Measurements from ENCODE around the gene HOMER3.

GRCh38 chr19:18440860-18441841 lies 3.2 kb upstream of the ISYNA1 start:
- PRO-cap, result no peak
- RAMPAGE, long total RNA, 4 experiments, result no peak in any of the 4 experiments

GRCh38 chr19:18469188-18469628 lies 31.3 kb upstream of the ISYNA1 start:
- PRO-cap, result no peak
- RAMPAGE, long total RNA, 4 experiments, result no peak in any of the 4 experiments

- PRO-cap, result no peak
- RAMPAGE, long total RNA, 4 experiments, result no peak in any of the 4 experiments
Observed at GRCh38 chr19:18488783-18489940, 32.7 kb downstream of the ELL start.

- PRO-cap, result no peak
- RAMPAGE, long total RNA, 4 experiments, result no peak in any of the 4 experiments
Observed at GRCh38 chr19:18491913-18492796, 29.7 kb downstream of the ELL start.

GRCh38 chr19:18500693-18501451 lies 21.0 kb downstream of the ELL start:
- PRO-cap, result unidirectional peak, plus-strand start at chr19:18501086
- RAMPAGE, long total RNA, 4 experiments, result no peak in any of the 4 experiments

DNA sequence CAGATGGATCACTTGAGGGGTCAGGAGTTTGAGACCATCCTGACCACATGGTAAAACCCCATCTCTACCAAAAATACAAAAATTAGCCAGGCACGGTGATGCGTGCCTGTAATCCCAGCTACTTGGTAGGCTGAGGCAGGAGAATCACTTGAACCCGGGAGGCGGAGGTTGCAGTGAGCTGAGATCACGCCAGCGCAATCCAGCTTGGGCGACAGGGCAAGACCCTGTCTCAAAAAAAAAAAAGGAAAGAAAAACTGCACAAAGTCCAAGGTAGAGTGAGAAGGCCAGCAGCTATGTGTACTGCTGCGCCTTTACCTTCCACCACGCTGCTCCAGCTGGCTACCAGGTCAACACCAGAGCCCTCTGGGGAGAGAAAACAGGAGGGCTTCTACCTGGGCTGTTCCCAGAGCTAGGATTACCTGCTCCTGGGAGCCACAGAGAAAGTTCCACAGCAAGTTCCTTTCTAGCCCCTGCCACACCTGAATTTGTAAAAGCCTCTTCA lies 3.3 kb downstream of the ELL start:
- PRO-cap, result no peak
- RAMPAGE, long total RNA, 4 experiments, result no peak in any of the 4 experiments

DNA sequence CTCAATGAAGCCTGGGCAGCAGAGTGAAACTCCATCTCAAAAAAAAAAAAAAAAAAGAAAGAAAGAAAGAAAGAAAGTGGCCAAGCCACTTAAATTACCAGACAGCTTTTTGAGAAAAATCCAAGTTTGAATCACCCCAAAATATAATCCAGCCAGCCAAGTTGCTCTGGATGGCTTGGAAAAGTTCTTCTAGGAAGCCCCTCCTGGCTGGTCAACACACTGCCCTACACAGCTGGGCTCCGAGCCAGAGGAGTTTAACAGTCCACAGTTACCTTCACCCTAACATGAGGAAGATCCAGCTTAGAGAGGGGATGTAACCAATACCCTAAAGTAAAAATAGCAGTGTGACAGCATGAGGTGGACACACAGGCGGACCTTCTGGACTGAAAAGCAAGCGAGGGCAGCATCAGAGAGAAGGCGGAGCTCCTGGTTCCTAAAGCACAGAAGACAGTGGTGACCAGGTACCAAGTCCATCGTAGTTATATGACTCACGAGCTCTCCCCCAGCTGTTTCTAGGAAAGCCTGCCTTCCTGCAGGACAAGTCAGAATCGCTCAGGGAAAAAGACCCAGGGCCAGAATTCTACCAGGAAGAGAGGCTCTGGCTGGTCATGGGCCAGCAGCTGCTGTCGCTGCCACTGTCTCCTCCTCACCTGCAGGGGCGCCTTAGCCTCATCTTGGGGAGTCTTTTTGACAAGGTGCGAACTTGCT lies 1.9 kb downstream of the ELL start:
- PRO-cap, result unidirectional peak, plus-strand start at position 393 of the sequence; unidirectional peak, minus-strand start at position 485 of the sequence
- RAMPAGE, long total RNA, 4 experiments, result no peak in any of the 4 experiments

GRCh38 chr19:18572626-18572808 lies 860 bp downstream of the UBA52 start:
- PRO-cap, result no peak
- RAMPAGE, long total RNA, 4 experiments, result no peak in any of the 4 experiments

DNA sequence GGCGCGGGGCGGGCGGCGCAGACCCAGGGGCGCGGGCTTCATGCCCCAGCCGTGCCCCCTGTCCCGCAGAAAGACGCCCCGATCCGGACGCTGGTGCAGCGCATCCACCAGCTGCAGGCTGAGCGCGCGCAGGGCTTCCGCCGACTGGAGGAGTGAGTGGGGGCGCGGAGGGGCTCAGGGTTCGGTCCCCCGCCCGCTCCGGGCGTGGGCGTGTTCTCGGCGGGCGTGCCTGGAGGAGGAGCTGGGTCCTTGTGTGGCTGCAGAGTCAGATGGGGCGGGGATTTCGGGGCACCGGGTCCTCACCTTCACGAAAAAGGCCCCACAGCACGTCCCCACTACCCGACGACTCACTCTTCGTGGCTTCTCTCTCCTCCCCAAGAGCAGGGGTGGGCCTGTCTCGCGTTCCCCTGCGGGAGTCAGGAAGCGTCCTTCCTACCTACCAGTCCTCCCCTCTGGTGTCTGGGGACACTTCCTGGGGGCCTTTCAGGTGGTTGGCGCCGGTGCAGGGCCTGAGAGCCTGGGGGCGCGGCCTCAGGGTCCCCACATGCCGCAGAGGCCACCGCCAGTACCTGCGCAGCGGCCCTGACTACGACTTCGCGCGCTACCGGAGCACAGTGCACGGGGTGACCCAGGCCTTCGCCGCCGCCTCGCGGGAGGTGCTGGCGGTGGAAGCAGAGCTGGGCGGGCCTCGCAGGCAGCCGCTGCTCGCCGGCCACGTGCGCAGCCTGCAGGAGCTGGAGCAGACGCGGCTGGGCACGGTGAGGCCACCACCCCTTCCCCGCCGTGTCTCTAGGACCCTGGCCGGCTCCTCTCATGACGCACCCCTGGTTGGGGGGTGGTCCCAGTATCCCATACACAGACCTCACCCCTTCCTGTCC lies 567 bp downstream of the REX1BD start:
- PRO-cap, result bidirectional peak, plus-strand start at position 321 of the sequence, minus-strand start at position 154 of the sequence
- RAMPAGE, long total RNA, 4 experiments, result no peak in any of the 4 experiments

GRCh38 chr19:18594277-18594873 lies 5.8 kb downstream of the REX1BD start:
- PRO-cap, result no peak
- RAMPAGE, long total RNA, 4 experiments, result no peak in any of the 4 experiments

DNA sequence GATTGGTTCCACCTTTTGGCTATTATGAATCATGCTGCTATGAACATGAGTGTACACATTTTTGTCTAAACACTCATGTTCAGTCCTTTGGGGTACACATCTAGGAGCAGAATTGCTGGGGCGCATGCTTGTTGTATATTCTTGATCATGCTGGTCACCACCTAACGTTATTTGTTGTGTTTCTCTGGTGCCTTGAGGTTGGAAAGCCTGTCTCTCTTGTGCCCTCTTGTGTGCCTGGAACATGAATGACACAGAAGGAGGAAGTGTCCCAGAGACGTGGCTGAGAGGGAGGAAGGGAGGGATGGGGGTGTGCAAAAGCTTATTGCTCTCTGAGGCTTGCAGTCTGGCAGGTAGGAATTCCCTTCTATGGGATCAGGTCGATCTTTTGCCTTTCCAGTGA lies 7.5 kb downstream of the KLHL26 start:
- PRO-cap, result no peak
- RAMPAGE, long total RNA, 4 experiments, result no peak in any of the 4 experiments

DNA sequence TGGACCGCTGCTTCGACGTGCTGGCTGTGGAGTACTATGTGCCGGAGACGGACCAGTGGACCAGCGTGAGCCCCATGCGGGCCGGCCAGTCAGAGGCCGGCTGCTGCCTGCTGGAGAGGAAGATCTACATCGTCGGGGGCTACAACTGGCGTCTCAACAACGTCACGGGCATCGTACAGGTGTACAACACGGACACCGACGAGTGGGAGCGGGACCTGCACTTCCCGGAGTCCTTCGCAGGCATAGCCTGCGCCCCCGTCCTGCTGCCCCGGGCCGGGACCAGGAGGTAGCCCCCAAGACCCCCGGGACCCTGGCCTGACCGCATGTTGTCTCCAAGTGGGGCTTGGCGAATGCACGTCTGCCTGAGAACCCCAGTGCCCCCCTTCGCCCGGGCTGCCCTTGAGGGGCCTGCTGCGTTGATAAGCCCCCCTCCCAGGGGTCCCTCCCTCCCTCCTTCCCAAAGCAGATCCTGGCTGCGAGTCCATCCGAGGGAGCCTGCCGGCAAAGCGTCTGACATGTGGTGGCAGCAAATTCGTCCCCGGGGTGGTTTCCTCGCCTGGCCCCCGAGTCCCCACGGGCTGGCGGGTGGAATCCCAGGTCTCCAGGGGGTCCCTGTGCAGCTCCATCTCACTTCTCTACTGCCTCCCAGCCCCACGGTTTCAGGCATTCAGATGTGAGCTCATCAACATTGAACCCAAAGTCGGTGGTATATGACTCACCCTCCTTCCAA lies 14.4 kb upstream of the CRTC1 start:
- PRO-cap, result no peak
- RAMPAGE, long total RNA, 4 experiments, result no peak in any of the 4 experiments

DNA sequence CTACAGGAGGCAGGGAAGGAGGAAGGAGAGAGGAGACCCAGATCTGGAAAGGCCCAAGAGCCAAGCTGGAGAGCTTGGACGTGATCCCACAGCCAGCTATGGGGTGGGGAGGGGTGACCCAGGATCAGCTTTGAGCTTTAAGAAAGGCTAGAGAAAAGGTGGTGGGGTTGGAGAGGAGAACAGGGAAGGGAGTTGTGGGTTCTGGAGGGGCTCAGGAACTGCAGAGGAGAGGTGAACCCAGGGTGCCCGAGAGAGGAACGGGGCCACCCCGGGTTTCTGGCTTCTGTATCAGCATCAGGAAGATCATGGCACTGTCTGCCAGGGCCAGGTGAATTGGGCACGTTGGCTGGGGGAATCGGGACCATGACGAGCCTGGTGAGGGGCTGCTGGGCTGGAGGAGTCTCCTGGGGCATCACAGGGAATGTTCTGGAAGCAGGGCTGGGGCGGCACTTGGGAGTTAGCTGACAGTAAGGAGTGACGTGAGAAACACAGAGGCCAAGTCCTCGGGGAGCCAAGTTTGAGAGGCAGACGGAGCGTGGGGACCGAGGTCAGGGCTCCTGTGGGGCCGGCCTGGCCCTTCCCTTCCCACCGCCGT lies 24.8 kb downstream of the CRTC1 start:
- PRO-cap, result no peak
- RAMPAGE, long total RNA, 4 experiments, result no peak in any of the 4 experiments

DNA sequence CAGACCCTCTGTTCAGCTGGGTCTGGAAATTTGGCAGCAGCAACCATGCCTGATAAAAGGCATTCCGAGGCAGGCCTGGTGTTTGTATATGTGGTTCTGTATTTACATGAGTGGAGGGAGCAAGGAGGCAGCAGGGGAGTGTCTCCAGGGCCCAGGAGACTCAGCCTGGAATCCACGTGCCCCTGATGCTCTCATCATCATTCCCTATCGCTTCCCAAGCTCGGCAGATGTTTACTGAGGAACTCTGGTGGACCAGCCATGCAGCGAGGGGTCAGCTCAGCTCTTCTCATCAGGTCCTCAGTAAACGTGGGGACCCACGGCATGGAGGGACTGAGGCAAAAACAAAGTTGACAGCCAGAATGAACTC lies 49.9 kb downstream of the CRTC1 start:
- PRO-cap, result no peak
- RAMPAGE, long total RNA, 4 experiments, result no peak in any of the 4 experiments

GRCh38 chr19:18761479-18762384 lies 29.4 kb downstream of the COMP start:
- PRO-cap, result no peak
- RAMPAGE, long total RNA, 4 experiments, result no peak in any of the 4 experiments

GRCh38 chr19:18856817-18857129 lies 25.0 kb downstream of the UPF1 start:
- PRO-cap, result no peak
- RAMPAGE, long total RNA, 4 experiments, result no peak in any of the 4 experiments

DNA sequence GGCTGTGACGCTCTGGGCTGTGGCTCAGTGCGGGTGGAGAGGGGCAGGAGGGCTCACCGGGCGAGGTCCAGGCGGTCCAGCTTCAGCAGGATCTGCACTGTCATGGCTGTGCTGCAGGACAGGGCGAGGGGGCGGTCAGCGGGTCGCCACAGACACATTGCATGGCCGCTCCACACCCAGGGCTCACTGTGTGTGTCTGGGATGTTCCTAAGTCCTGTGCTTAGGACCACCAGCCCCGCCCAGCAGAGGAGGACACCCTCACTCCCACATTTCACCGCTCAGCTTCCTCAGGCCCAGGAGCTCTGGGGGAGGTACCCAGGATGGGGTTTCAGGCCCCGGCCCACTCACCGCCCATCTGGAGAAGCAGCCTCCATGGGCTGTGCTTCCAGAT lies 9.6 kb upstream of the CERS1 start:
- PRO-cap, result no peak
- RAMPAGE, long total RNA, 4 experiments, result no peak in any of the 4 experiments

DNA sequence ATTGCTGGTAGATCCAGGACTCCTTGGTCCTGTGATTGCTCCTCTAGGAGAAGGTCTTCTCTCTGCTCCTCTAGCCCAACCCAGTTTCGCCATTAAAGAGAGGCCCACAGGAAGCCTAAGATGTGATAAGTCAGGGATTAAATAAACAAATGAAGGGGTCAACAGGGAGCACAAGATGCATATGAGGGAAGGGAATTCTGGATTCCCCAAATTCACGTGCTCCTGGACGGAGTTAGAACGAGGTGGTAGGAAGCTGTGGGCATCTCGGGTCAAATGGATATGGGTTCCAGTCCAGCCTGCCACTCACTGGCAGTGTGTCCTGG lies 637 bp downstream of the DDX49 start:
- PRO-cap, result no peak
- RAMPAGE, long total RNA, 4 experiments, result no peak in any of the 4 experiments

GRCh38 chr19:18928967-18929775 lies 9.7 kb downstream of the DDX49 start:
- PRO-cap, result no peak
- RAMPAGE, long total RNA, 4 experiments, result no peak in any of the 4 experiments

DNA sequence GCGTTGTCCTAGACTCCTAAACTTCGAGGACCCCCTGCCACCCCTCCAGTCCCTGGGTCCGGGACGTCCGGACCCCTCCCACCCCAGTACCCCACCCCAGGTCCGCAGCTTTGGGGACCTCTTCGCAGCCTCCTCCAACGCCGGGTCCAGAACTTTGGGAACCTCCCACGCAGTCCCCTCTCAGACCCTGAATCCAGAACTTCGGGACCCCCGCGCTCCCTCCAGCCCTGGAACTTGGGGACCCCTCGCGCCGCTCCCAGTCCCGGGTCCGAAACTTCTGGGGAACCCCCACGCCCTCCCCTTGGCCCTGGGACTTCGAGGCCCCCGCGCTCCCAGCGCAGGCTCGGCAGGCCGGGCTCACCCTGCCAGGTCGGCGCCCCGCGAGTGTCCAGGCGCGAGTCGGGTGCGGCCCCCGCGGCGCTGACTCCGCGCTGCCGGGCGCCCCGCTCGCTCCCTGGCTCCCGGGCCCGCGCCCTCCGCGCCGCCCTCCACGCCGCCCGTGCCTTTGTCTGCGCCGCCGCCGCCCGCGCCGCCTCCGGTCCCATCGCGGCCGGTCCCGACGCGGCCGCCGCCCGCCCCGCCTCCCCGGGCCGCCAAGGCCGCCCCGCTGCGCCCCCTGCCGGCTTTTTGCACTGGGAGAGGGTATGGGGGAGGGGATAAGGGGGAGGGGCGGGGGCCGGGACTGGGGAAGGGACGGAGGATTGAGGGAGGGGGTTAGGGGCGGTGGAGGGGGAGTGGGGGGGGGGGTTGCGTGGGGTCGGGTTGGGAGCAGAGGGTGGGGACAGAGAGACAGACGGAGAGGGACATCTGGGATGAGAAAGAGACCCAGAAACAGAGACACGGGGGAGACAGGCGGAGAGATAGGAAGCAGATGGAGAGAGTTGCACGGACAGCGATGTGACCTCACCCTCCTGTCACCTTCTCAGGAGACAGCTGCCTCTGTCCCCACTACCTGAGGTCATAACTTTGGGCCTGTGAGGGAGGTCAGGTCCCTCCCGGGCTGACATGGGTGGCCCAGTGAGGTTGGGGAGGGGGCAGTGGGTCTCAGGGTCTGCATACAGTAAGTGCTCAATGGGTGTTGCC lies at the start of gene HOMER3:
TSS of gene HOMER3 (minus strand) at position 528 of the 1,083 bp plus-strand sequence.
- PRO-cap, result unidirectional peak, minus-strand start at position 558 of the sequence
- RAMPAGE, long total RNA, 4 experiments, result start-site peak on the minus strand in 2 of 4 experiments, centred at positions 421 to 560 of the sequence, 8 to 83 reads per replicate